Sigmoid colon (tissue), 4 donors: ENCODE results near the genes ZNF483, UGCG and PTBP3.

GRCh38 chr9:111451555-111451921, 32.6 kb downstream of the ECPAS start:
- PRO-cap, result no peak
- RAMPAGE, long total RNA, 4 experiments, result no peak in any of the 4 experiments

- PRO-cap, result unidirectional peak, plus-strand start at chr9:111525751
- RAMPAGE, long total RNA, 4 experiments, result start-site peak on the plus strand in 2 of 4 experiments, at chr9:111525187-111525237 at its widest, 90 to 97 reads per replicate
Measured at GRCh38 chr9:111524675-111525822, at the start of gene ZNF483. Gene ZNF483, plus strand, starts transcription at chr9:111525179.

GRCh38 chr9:111895961-111896913, at the start of gene UGCG:
Gene UGCG, plus strand, starts transcription at chr9:111896814.
- PRO-cap, result bidirectional peak, plus-strand start at chr9:111896814, minus-strand start at chr9:111896664
- RAMPAGE, long total RNA, 4 experiments, result no peak in any of the 4 experiments

GRCh38 chr9:111900419-111900759, 3.8 kb downstream of the UGCG start:
- PRO-cap, result no peak
- RAMPAGE, long total RNA, 4 experiments, result no peak in any of the 4 experiments

DNA sequence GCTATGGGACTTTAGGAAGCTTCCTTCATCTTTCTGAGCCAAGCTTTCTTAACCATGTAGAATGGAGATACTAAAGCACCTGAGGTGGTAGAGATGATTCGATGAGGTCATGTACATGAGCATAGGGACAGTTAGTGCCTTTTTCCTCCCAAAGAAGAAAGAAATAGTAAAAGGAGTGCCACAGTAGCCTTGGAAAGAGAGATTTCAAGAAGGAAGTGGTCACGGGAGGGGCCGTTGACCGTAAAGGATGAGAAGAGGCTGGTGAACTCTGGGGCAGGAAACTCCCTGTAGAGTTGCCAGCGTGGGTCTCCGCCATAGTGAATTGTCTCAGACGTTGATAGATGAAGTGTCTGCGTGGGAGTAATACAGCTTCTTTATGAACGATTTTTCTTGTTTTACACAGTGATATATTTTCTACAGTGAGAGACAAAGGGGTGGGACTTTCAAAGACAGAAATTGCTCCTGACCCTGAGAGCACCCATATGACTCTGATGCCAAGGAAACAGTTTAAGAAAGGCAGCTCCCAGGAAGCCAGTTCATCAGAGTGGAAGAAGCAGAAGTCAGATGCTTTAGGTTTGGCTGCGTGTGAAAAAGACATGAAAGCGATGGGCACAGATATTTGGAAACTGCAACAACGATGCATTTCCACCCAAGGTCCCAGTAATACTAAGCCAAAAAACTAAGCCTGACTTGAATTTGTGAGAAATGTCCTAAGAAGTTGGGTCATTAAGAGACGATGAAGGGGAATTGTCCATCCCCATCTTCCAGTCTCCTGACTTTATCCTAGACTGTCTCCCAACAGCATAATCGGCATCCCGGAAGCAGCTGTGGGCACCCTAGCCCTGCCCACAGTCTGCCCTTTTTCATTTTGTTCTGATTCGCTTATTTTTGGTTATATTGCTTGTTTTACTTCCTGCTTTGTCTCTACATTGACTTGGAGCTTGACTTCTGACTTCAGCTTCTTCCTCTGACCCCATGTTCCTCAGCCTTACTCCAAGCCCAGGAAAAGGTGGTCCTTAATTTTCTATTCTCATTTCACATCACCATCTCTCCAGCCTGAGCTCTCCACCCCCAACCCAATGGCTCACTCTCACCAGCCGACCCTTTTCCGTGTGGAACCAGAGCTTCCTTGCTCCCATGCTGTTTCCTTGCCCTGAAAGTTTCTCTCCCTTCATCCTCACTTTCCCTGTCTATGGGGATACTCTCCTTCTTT, 41.5 kb downstream of the UGCG start:
- PRO-cap, result no peak
- RAMPAGE, long total RNA, 4 experiments, result no peak in any of the 4 experiments

DNA sequence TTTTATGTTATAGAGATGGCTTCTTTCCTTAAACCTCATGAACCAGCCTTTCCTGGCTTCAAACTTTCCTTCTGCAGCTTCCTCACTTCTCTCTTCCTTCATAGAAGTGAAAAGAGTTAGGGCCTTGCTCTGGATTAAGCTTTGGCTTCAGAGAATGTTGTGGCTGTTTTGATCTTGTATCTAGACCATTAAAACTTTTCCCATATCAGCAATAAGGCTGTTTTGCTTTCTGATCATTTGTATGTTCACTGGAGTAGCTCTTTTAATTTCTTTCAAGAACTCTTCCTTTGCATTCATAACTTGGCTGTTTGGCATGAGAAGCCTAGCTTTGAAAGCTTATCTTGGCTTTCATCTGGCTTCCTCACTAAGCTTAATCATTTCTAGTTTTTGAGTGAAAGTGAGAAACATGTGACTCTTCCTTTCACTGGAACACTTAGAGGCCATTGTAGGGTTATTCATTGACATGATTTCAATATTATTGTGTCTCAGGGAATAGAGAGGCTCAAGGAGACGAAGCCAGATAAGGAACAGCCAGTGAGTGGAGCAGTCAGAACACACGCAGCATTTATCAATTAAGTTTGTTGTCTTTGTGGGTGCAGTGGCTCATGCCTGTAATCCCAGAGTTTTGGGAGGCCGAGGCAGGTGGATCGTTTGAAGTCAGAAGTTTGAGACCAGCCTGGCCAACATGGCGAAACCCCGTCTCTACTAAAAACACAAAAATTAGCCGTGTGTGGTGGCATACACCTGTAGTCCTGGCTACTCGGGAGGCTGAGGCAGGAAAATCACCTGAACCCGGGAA, 98.2 kb downstream of the UGCG start:
- PRO-cap, result no peak
- RAMPAGE, long total RNA, 4 experiments, result no peak in any of the 4 experiments

- PRO-cap, result no peak
- RAMPAGE, long total RNA, 4 experiments, result no peak in any of the 4 experiments
Measured at GRCh38 chr9:112025992-112026325, 129.3 kb downstream of the UGCG start.

- PRO-cap, result no peak
- RAMPAGE, long total RNA, 4 experiments, result no peak in any of the 4 experiments
Measured at GRCh38 chr9:112040656-112041550, 134.2 kb downstream of the SUSD1 start.

- PRO-cap, result no peak
- RAMPAGE, long total RNA, 4 experiments, result no peak in any of the 4 experiments
Measured at GRCh38 chr9:112061214-112062091, 113.6 kb downstream of the SUSD1 start.

- PRO-cap, result no peak
- RAMPAGE, long total RNA, 4 experiments, result no peak in any of the 4 experiments
Measured at GRCh38 chr9:112155840-112156336, 19.2 kb downstream of the SUSD1 start.

DNA sequence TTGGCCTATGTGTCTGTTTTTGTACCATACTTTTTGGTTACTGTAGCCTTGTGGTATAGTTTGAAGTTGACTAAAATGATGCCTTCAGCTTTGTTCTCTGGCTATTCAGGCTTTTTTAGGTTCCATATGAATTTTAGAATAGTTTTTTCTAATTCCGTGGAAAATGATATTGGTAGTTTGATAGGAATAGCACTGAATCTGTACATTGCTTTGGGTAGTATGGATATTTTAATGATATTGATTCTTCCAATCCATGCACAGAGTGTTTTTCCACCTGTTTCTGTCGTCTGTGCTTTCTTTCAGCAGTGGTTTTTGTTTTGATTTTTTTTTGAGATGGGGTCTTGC, 29.2 kb upstream of the SUSD1 start:
- PRO-cap, result no peak
- RAMPAGE, long total RNA, 4 experiments, result no peak in any of the 4 experiments

DNA sequence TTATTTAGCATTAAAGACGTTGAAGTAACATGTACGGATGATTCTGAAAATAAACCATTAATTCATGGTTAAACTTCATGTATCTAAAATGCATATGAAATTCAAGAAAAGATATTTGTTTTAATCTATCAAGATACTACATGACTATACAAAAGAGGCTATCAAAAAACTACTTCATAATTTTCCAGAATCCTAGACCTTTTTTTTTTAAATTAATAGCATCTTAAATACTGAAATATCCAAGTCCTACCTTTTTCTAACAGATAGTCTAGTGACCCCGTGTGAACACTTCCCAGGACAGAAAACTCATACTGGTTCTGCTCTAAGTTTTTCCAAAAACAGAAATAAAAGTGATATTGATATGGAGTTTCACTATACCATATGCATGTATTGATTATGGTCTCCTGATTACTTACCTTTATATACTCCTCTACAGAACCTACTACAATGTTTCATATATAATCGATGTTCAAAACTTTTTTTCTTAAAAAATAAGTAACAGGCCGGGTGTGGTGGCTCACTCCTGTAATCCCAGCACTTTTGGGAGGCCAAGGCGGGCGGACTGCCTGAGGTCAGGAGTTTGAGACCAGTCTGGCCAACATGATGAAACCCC, 24.3 kb downstream of the PTBP3 start:
- PRO-cap, result no peak
- RAMPAGE, long total RNA, 4 experiments, result no peak in any of the 4 experiments

GRCh38 chr9:112332799-112333214, 612 bp downstream of the PTBP3 start:
- PRO-cap, result unidirectional peak, plus-strand start at chr9:112333111
- RAMPAGE, long total RNA, 4 experiments, result no peak in any of the 4 experiments

- PRO-cap, result unidirectional peak, minus-strand start at chr9:112333578; unidirectional peak, minus-strand start at chr9:112333667
- RAMPAGE, long total RNA, 4 experiments, result start-site peak on the minus strand in 4 of 4 experiments, at chr9:112333584-112333681 at its widest, 27 to 245 reads per replicate
Measured at GRCh38 chr9:112333215-112334315, at the start of gene PTBP3. Gene PTBP3, minus strand, starts transcription at chr9:112333619.

- PRO-cap, result no peak
- RAMPAGE, long total RNA, 4 experiments, result no peak in any of the 4 experiments
Measured at GRCh38 chr9:112531636-112532138, 45.1 kb downstream of the KIAA1958 start.

DNA sequence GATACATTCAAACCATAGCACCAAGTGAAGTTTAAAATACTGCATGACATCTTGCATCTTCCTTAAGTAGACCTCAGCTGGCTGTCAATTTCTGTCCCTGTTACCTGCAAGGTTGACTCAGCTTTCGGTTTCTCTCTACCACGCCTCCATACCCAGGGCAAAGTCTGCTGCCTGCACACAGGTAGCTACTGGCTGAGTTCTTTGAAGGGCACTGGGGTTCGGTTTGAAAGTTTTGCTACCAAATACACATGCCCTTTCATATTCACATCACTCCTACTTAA, 69.5 kb downstream of the KIAA1958 start:
- PRO-cap, result no peak
- RAMPAGE, long total RNA, 4 experiments, result no peak in any of the 4 experiments

DNA sequence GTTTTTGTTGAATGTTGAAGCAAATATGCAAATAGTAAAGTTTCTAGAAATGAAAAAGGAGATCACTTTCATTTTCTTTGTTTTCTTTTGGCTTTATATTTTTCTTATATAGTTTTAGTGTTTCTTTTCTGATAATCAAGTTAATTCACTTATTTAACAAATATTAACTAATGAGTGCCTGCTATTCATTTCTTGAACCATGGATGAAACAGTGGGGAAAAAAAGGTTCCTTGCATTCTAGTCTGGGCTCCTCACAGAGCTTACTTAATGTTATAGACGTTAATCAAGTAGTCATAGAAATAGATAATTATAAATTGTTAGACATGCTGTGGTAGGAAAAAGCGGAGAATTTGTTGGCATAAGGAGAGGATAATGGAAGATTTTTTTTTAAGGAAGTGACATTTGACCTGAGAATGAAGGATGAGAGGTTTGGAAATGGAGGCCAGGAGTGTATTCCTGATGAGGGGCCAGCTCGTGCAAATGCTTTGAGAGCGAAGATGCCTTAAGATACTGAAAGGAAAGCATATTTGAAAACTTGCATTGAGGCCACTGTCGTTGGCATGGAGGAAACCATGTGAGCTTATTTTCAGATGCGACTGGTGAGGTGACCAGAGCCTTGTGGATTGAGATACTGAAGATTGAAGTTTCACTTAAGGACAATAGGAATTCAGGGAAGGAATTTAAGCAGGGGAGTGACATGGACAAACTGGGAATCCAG, 111.3 kb downstream of the KIAA1958 start:
- PRO-cap, result no peak
- RAMPAGE, long total RNA, 4 experiments, result no peak in any of the 4 experiments

- PRO-cap, result no peak
- RAMPAGE, long total RNA, 4 experiments, result no peak in any of the 4 experiments
Measured at GRCh38 chr9:112737667-112738146, 12.9 kb upstream of the SNX30 start.

GRCh38 chr9:112755677-112756066, 5.1 kb downstream of the SNX30 start:
- PRO-cap, result no peak
- RAMPAGE, long total RNA, 4 experiments, result no peak in any of the 4 experiments

- PRO-cap, result no peak
- RAMPAGE, long total RNA, 4 experiments, result no peak in any of the 4 experiments
Measured at GRCh38 chr9:112804050-112804375, 53.5 kb downstream of the SNX30 start.